ENCODE data around the gene YIPF7.

DNA sequence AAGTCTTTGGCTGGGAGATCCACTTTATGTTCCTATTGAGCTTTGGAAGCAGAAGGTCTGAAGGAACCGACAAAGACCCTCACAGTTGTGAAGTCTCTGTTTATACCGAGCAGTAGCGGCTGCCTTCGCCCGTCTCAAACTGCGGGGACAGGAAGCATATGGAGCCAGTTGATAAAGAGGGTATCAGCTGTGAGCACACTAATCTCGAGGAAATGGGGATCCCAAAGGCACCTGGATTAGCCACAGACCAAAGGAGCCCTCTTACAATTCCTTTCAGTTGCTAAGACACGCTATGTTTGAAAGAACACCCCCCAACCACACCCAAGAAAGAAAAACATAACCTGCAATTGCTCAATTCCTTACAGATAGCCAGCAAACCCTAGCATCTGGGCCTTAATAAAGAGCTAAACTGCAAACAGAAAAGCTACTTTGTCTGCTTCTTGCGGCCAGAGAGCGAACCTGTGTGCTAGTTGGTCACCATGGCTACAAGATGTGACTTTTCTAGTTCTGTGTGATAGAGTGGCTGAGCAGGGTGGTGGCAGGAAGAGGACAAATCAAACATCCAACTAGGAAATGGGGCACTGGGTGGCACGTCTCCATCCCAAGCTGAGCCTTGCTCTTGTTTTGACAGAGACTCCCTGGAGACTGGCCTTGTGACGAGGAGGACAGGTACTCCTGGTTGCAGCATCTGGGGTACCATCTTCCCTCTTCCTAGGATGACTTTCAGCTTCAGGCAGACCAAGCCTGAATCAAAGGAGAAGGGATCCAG, 23.2 kb upstream of the CHRNA9 start:
- PRO-cap, result no peak

DNA sequence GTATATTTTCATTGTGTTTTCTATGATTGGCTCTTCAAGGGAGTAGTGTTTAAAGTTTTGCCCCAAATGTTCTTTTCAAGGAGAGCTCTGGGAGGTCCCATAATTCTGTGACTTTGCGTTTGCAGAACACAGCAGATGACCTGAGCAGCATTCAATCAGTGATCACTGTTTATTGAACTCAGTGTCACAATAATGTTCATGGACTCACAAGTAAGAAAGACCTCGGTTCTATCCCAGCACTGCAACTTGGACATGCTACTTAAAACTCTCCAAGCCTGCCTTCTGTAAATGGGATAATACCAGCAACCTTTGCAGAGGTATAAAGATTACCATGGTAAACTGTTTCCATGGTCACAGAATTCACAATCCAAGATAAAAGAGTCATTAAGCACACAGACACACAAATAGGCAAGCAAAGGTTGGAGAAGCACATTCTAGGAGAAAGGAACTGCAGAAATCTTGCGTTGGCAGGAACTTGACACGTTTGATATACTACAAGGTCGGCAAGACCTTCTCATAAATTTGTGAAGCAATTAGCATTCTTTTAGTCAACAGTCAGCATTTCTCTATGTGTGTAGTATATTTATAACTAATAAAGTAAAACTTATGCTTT, 12.4 kb upstream of the CHRNA9 start:
- PRO-cap, result unidirectional peak, minus-strand start at position 280 of the sequence

DNA sequence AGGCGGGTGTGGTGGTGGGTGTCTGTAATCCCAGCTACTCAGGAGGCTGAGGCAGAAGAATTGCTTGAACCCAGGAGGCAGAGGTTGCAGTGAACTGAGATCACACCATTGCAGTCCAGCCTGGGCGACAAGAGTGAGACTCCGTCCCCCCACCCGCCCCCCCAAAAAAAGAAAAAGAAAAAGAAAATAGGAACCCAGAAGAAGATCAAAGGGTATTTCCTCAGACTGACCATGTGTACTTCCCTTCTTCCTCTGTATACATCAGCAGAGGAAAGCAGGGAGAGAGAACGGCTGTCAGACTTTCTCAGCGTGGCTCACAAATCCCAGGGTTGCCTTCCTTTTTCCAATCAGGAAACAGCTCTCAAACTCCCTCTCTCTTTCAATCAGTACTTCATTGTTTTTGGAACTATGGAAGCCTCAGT, 59.0 kb downstream of the CHRNA9 start:
- PRO-cap, result no peak

DNA sequence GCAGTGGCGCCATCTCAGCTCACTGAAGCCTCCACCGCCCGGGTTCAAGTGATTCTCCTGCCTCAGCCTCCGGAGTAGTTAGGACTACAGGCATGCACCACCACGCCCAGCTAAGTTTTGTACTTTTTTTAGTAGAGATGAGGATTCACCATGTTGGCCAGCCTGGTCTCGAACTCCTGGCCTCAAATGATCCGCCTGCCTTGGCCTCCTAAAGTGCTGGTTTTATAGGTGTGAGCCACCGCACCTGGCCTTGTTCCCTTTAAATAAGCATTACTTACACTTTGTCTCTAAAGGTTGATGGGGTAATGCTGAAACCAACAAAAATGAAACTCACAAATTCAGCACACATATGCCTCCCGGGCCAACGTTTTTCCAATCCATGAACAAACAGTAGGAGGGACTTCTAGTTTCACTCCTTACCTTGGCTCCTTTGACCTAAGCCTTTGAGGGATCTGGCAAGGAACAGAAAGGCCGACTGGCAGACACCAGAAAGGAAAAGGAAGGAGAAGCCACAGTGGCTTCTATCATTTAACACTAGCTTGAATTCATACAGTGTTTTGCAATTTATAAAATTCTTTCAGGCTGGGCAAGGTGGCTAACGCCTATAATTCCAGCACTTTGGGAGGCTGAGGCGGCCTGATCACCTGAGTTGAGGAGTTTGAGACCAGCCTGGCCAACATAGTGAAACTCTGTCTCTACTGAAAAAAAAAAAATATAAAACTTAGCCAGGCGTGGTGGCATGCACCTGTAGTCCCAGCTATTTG, 114.8 kb downstream of the CHRNA9 start:
- PRO-cap, result no peak

DNA sequence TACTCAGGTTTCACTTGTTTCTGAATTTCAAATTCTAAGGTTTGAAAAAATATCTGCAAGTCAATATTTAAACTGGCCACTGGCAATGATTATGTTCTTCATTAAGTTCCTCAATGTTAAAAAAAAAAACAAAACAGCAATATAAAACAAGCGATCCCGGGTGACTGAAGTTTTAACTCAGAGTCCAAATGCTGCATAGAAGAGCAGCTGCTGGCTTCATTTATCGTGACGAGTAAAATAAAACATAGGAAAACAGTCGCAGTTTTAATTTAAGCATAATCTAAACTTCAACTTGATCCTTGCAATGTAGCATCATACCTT, 128.8 kb downstream of the RBM47 start:
- PRO-cap, result no peak

DNA sequence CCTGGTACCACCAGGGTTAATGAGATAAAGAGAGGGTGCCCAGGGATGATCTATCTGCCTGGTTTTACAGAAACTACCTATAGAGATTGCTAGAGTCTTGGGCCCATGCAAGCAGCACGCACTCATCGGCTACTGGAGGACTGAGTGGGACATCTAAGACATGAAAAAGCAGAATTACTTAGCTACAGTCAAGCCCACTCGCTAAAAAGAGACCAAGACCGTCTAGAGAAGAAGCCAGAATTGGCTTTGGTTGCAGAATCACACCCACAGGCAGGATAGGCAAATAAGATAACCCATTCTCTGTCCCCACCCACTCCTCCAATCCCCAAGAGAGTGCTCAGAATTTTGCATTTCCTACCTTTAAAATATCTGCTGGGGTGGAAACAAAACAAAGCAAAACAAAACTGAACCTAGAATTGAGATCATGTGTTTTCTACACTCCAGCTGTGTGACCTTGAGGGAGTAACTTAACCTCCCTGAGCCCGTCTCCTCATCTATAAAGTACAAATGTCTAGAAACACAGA, 114.4 kb downstream of the RBM47 start:
- PRO-cap, result no peak

GRCh38 chr4:40535990-40536611, 93.6 kb downstream of the RBM47 start:
- PRO-cap, result no peak

DNA sequence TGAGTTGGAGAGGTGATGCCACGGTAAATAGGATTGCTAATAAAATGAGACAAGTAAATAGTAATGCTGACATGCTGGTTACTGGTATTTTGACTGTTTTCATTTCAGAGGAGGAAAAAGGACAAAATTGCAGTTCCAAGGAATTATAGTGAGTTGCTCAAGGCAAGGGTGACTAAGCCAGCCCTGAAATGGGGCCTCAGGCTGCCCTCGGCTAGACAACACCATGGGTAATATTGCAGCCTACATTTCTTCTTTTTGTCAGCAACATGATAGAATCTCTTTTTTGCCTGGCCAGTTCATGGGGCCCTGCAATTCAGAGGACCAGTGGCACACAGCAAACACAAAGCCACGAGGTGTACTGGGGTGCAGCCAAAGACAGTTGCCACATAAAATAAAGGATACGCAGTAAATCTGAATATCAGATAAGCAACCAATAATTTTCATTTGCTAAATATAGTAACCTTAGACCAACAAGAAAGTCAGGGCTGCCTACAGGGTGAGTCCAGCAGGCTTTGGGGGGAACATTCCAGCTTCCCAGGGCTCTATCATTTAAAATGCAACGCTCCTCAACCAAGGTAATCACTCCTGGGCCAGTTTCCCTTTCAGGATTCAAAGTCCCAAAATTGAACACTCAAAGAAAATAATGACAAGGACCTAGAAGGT, 41.8 kb downstream of the RBM47 start:
- PRO-cap, result no peak

- PRO-cap, result no peak
Measured at GRCh38 chr4:40718913-40719413, 30.8 kb upstream of the NSUN7 start.

DNA sequence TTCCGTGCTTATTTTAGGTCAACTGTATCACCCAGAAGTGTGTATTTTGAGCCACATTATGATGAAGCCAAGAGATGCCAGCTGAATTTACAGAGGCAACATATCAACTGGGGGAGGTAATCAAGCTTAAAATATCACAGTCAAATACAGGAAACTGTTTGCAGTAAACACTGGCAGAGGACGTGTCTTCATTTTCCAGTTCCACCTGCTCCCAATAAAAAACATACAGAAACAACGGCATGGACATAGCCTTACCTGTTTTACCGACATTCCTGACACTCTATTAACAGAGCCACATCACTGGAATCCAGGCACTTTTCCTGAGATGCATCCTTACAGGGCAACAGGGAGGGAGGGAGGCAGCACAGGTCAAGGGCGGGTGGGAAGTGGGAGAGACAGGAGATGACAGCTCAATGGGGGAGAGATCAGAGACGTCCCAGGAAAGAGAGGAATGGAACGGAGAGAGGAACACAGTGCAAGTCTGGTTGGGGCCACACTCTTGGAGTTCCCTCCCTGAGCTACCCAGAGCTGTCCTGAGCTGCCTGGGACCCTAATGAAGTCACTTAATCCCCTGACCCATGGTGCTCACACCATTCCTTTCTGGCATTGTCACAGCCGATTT, 92.9 kb downstream of the NSUN7 start:
- PRO-cap, result no peak

- PRO-cap, result no peak
Measured at GRCh38 chr4:41120202-41120669, 94.1 kb downstream of the APBB2 start.

- PRO-cap, result no peak
Measured at GRCh38 chr4:41129237-41129955, 84.9 kb downstream of the APBB2 start.

GRCh38 chr4:41361353-41361658, 104.6 kb downstream of the UCHL1 start:
- PRO-cap, result no peak

- PRO-cap, result no peak
Measured at GRCh38 chr4:41501514-41501771, 36.5 kb upstream of the LIMCH1 start.

- PRO-cap, result no peak
Measured at GRCh38 chr4:41544956-41545847, 7.2 kb downstream of the LIMCH1 start.

- PRO-cap, result no peak
Measured at GRCh38 chr4:42150585-42151262, 1.7 kb downstream of the BEND4 start.

DNA sequence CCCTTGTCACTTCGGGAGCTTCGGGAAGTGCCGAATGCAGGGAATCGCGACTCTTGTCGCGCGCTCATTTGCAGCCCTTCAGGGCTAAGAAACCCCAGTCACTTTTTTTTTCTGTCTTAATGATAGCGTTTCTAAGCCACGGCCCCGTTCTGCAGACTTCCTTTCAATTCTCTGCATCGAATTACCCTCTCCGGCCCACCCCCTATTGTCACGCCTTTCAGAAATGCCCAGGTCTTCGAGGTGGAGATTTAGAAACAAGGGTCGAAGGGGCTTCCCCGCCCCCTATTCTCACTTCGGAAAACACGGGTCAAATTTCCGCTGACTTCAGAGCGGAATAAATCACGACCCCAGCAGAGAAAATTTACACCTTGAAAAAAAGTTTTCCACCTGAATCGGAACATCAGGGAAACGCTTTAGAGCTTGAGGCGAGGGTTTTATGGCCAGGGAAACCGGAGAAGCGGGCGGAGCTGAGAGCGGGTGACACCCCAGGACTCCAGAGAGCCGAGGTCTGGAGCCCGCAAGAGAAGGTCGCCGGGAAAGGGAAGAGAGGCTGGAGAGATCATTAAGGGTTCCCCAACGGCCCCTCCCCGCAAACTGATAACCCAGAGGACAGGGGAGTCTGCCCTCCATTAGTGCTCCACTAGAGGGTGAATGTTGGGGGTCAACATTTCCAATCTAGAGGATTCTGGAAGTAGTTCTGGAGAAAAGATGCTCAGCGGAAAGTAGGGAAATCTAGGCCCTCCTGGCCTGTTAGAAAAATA, 1.6 kb downstream of the SHISA3 start:
- PRO-cap, result no peak

DNA sequence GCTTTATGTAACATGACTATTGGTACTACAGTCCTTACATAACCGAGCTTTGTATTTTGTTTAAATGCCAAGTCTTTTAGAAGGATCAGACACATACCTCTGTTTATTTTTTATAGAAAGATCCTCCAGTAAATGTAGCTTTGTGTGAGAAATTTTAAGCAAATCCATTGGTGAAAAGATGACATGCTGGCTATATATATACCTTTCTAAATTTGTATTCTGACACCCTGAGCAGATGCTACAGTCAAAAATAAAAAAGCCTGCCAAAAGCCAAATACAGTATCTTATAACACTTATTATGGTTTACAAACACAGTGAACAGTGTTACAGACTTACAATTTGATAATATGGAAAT, at the start of gene YIPF7:
Gene YIPF7, minus strand, starts transcription at position 169 of the 355 bp plus-strand sequence.
- PRO-cap, result no peak

DNA sequence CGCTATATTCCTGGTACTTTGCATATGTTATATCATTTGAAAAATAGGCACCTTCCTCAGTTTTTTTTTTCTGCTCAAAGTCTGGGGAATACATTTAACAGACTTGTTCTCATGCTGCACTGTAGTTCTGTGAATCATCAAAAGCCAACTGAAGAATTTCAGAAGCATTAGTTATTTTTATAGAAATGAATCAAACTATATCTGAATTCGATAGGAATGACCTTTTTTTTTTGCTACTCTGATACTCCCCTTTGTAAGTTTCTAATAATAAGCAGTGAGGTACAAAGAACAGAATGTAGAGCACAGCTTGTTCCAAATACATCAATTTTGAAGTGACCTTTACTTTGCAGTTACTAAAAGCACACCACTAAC, 91.4 kb upstream of the GNPDA2 start:
- PRO-cap, result no peak

- PRO-cap, result no peak
Measured at GRCh38 chr4:46390409-46390916, 535 bp upstream of the GABRA2 start.

Measured in ReNcell CX (cell line).